ENCODE measurements around the genes CAMSAP3, PCP2, CLEC4M, EVI5L, SNAPC2 and OR7G3.

GRCh38 chr19:7541068-7541671, 5.7 kb downstream of the PNPLA6 start:
- PRO-cap, 4 experiments = no peak in any of the 4 experiments
- RAMPAGE, long total RNA, 2 experiments = no peak in any of the 2 experiments

DNA sequence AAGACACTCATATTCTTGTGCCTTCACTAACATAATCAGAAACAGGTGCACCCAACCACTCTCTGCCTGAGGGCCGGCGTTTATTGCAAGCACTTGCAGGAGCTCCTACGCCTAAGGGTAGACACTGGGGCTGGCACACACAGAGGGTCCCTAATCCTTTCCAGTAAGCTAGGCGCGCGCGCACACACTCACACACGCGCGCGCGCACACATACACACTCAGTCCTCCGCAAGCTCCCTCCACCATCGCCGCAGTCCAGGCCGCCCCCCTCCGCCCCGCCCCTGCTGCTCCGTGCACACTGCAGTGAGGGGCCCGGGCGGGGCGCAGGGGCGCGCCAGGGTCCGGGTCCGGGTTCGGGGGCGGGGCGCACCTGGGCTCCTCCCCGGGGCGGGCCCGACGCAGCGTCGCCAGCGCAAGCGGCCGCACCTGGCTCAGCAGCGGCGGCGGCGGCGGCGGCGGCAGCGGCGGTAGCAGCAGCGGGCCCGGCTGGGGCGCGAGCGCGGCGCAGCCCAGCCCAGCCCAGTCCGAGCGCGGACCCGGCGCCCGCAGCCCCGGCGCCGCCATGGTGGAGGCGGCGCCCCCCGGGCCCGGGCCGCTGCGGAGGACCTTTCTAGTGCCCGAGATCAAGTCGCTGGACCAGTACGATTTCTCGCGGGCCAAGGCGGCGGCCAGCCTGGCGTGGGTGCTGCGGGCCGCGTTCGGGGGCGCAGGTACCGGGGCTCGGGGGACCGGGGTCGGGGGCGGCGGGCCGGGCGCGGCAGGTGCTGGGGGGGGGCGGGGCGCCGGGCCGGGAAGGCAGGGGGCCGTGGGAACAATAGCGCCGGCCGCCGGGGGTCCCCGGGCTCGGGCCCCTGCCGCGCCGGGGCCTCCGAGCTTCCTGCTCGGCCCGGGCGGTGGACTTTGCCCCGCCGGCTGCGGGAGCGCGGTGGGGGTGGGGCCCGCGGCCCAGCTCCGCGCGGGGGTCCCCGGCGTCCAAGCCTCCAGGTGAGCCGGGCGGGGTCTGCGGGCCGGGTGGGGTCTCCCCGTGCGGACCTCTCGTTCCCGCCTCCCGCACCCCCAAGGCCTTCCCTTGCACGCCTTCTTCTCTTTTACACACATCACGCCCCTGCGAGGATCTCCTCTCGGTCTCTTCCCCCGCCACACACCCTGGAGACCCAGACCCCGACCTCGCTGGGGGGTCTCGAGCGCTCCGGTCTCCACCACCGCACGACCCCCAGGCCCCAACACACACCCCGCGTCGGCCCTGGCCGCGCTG, at the start of gene CAMSAP3:
TSS of gene CAMSAP3 (plus strand) at position 423 of the 1,255 bp plus-strand sequence.
- PRO-cap, 4 experiments = peak in 4 of 4 experiments; most common plus-strand start position 441 of the sequence (in 4); most common minus-strand start position 879 of the sequence (in 3)
- RAMPAGE, long total RNA, 2 experiments = no peak in any of the 2 experiments

DNA sequence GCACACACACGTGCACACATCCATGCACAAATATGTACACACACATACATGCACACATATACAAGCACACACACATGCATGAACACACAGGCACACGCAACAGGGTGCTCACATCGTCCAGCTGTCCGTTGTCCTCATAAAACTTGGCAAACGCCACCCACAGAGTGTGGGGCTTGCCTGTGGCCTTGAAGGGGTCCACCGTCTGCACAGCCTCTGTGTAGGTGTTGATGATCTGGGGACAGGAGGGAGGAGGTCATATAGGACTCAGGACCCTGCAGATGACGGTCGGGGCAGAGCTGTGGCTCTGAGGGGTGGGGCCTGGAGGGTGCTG, 6.3 kb downstream of the XAB2 start:
- PRO-cap, 4 experiments = no peak in any of the 4 experiments
- RAMPAGE, long total RNA, 2 experiments = no peak in any of the 2 experiments

- PRO-cap, 4 experiments = no peak in any of the 4 experiments
- RAMPAGE, long total RNA, 2 experiments = no peak in any of the 2 experiments
Measured at GRCh38 chr19:7633373-7634122, at the start of gene PCP2. TSS of gene PCP2 (minus strand) at chr19:7633719.

GRCh38 chr19:7668522-7668979, 298 bp upstream of the RETN start:
- PRO-cap, 4 experiments = no peak in any of the 4 experiments
- RAMPAGE, long total RNA, 2 experiments = no peak in any of the 2 experiments

DNA sequence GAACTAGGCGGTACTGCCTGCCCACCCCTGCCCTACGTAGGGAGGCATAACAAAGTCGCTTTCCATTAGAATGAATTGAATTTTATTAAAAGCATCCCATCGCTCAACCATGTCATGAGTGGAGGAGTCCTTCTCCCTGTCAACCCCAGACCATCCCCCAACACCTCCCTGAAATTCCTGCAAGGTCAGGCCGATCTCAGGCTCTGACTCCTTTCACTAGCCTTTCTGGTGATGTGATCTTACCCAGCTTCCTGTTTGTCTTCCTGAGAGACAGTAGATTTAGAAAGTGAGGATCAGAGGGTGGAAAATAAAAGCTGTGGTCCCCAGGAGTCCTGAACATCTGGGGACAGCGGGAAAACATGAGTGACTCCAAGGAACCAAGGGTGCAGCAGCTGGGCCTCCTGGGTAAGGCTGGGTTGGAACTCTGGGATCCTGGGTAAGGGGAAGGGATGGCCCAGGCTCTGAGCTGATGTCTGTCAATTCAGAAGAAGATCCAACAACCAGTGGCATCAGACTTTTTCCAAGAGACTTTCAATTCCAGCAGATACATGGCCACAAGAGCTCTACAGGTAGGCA, at the start of gene CLEC4M:
TSS of gene CLEC4M (plus strand) at position 336 of the 576 bp plus-strand sequence.
- PRO-cap, 4 experiments = peak in 1 of 4 experiments; most common plus-strand start position 305 of the sequence (in 1)
- RAMPAGE, long total RNA, 2 experiments = start-site peak on the plus strand in 1 of 2 experiments, centred at position 321 of the sequence, 93 reads per replicate

- PRO-cap, 4 experiments = peak in 4 of 4 experiments; most common plus-strand start chr19:7830218 (in 2); most common minus-strand start chr19:7829946 (in 1)
- RAMPAGE, long total RNA, 2 experiments = no peak in any of the 2 experiments
Measured at GRCh38 chr19:7829419-7830464, at the start of gene EVI5L. TSS of gene EVI5L (plus strand) at chr19:7830218.

DNA sequence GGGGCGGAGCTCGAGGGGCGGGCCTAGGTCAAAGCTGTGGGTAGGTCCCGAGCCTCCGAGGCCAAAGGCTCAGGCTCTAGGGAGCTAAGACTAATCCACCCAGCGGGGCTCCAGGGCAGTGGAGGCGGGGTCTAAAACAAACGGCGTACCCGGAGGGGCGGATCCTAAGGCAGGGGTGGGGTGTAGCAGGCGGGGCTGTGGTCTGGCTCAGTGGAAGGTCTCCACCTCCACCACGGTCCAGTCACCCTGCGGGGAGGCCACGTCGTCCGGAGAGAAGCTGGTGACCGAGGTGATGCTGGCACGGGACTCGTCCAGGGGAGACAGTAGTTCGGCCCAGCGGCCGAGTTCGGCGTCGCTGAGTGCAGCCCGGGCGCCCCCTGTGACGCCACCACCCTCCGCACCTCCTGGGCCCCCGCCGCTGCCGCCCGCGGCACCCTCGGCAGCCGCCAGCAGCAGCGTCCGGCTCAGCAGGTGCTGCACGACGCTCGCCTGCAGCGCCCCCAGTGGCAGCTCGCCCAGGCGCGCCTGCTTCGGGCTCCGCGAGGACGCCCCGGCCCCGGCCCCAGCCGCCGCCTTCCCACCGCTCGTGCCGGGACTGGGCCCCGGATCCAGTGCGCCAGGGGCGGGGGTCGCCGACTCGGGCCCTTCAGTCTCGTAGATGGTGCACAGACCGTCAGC, 5.2 kb downstream of the PRR36 start:
- PRO-cap, 4 experiments = peak in 4 of 4 experiments; most common plus-strand start position 64 of the sequence (in 2)
- RAMPAGE, long total RNA, 2 experiments = no peak in any of the 2 experiments

DNA sequence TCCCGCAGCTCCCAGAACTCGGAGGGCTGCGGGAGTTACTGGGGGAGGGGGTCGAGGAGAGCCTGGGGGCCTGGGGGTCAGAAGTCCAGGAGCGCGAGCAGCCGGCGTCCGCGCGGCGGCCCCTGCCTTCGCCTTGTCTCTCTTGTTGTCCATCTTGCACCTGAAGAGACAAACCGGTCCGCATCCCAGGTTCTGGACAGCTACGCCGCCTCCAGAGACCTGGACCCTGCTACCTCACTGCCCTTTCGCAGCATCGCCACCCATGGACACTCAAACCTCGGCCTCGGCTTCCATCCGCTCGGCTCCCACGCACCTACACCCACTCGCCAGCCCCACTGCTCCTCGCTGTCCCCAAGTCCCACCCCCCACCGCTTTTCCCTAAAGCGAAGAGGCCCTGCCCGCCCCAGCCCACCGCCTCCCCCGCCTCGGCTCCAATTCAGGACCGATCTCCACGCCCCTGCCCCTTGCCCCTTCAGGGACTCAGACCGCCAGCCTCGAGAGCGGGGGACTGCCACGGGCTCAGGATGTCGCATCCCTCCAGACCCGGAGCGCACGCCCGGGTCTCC, 570 bp downstream of the PRR36 start:
- PRO-cap, 4 experiments = no peak in any of the 4 experiments
- RAMPAGE, long total RNA, 2 experiments = no peak in any of the 2 experiments

DNA sequence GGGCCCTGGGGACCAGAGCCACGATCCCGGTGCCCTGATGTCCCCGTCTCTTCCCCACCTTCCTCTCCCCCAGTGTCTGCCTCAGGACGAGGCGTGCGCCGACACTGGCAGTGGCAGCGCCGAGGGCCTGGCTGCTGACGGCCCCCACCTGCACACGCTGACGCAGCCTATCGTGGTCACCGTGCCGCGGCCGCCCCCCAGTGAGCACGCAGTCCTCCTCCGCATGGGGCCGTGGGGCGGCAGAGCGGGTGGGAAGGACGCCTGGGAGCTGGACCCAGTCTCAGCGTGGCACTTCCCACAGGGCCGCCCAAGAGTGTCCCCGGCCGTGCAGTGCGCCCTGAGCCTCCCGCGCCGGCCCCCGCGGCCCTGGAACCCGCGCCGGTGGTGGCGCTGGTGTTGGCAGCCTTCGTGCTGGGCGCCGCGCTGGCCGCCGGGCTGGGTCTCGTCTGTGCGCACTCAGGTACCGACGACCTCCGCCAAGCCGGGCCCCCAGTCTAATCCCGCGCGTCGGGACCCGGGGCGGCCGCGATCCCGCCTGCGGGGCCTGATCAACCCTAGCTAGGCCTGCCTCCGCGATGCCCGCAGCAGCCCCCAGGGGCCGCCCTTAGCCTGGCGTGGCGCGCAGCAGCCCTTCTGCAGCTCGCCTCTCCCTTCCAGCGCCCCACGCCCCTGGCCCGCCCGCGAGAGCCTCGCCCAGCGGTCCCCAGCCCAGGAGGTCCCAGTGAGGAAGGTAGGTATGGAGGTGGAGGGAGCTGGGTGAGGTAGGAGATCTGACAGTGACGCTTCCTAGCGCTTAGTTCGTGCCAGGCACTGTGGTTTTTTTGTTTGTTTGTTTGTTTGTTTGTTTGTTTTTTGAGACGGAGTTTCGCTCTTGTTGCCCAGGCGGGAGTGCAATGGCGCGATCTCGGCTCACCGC, 2.5 kb upstream of the SNAPC2 start:
- PRO-cap, 4 experiments = peak in 2 of 4 experiments; most common plus-strand start position 242 of the sequence (in 1); most common minus-strand start position 444 of the sequence (in 1)
- RAMPAGE, long total RNA, 2 experiments = no peak in any of the 2 experiments

DNA sequence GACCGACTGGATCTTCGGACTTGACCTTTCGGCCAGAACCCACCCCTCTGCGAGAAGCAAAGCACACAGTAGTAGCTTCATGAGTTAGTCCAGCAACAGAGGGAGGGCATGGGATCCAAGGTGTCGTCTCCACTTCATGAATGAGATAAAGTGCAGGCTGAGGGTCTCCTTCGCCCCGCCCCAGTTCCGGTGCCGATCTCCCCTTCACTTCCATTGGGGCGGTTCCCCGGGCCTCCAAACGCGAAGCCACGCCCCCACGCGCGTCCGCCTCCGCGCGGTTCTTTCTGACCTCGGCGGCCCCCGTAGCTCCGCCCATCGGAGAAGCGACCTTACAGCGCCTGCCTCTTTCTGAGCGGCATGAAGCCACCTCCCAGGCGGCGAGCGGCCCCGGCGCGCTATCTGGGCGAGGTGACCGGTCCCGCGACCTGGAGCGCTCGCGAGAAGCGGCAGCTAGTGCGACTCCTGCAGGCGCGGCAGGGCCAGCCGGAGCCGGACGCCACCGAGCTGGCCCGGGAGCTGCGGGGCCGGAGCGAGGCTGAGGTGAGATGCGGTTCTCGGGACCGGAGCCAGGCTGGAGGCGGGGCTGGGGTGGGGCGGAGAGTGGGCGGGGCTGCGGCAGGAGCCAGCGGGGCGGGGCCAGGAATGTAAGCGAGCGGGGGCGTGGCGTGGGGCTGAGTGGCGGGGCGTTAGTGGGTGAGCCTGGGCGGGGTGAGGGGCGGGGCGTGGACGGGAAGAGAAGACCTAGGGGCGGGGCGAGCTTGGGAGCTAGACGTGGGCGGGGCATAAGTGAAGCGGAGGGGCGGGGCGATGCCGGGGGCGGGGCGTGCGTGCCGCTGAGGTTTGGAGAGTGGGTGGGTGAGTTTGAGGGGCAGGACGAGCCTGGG, at the start of gene SNAPC2:
TSS of gene SNAPC2 (plus strand) at position 329 of the 884 bp plus-strand sequence.
- PRO-cap, 4 experiments = peak in 4 of 4 experiments; most common plus-strand start position 315 of the sequence (in 3); most common minus-strand start position 142 of the sequence (in 3)
- RAMPAGE, long total RNA, 2 experiments = start-site peak on the minus strand in 1 of 2 experiments, centred at position 185 of the sequence, 44 reads per replicate

GRCh38 chr19:7928188-7929431, 2.7 kb upstream of the CTXN1 start:
- PRO-cap, 4 experiments = peak in 1 of 4 experiments; most common minus-strand start chr19:7929301 (in 1)
- RAMPAGE, long total RNA, 2 experiments = no peak in any of the 2 experiments

GRCh38 chr19:7942667-7943176, 744 bp downstream of the TIMM44 start:
- PRO-cap, 4 experiments = no peak in any of the 4 experiments
- RAMPAGE, long total RNA, 2 experiments = no peak in any of the 2 experiments

DNA sequence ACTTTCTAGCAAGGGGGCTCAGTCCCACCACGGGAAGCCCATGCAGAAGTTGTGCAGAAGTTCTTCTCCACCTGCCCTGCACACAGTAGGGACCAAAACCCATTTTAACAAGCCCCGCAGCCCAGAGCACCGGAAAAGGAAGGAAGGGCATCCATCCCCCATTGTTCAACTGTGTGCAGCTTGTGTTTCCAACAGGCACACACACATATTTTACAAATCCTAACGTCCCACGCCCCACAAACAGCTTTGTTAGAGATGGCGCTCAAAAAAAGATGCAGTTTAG, 807 bp downstream of the ELAVL1 start:
- PRO-cap, 4 experiments = no peak in any of the 4 experiments
- RAMPAGE, long total RNA, 2 experiments = no peak in any of the 2 experiments

- PRO-cap, 4 experiments = peak in 4 of 4 experiments; most common plus-strand start chr19:8251086 (in 2); most common minus-strand start chr19:8251094 (in 4)
- RAMPAGE, long total RNA, 2 experiments = no peak in any of the 2 experiments
Measured at GRCh38 chr19:8250646-8251372, 41.6 kb downstream of the CERS4 start.

GRCh38 chr19:8460257-8460734, 15.5 kb downstream of the HNRNPM start:
- PRO-cap, 4 experiments = peak in 1 of 4 experiments; most common plus-strand start chr19:8460375 (in 1)
- RAMPAGE, long total RNA, 2 experiments = no peak in any of the 2 experiments

- PRO-cap, 4 experiments = no peak in any of the 4 experiments
- RAMPAGE, long total RNA, 2 experiments = no peak in any of the 2 experiments
Measured at GRCh38 chr19:8527285-8527826, 13.4 kb upstream of the ZNF414 start.

DNA sequence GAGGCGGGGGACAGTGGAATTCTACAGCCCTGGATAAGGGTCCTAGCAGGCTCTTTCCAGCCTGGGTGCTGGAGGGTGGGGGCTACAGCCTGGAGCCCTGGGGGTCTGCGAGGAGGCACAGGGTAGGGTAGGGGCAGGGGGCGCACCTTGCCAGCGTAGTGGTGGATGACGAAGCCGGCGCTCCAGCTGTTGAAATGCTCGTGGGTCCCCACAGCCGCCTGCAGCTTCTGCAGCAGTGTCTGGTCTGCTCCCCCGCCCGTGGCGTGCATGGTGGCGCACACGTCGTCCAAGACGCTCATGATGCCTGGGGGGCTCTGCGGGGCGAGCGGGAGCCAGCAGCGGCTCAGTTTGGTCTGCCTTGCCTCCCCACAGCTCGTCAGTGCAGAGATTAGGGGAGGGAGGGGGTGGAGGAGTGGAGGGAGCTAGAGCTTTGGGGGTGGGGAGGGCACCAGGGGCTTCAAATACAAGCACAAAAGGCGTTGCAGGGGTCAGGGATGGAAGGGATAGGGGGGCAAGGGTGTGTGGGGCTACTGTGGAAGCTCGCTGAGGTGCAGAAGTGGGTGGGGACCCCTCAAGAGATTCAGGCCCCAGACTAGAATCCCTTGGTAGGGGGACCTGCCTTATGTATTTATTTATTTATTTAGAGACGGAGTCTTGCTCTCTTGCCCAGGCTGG, 30.3 kb upstream of the ZNF414 start:
- PRO-cap, 4 experiments = peak in 1 of 4 experiments; most common minus-strand start position 375 of the sequence (in 1)
- RAMPAGE, long total RNA, 2 experiments = no peak in any of the 2 experiments

DNA sequence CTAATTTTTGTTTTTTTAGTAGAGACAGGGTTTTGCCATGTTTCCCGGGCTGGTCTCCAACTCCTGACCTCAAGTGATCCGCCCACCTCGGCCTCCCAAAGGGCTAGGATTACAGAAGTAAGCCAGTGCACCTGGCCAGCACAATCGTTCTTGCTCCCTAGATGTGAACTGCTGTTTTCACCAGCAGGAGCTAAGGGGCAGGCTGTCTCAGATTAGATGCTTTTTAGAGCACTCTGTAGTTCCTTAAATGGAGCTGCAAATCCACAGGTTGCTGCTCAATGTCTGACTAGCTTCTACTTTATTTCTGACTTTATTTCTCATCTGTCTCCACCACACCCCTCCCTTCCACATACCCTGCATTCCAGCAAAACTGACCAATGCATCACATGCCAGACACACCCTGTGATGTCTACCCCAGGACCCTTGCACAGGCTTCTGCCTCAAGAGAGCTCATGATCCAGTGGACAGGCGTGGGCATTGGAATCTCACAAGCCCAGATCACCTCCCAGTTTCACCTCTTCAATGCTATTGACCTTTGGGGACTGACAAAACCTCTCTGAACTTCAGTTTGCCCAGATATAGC, 36.5 kb upstream of the OR1M1 start:
- PRO-cap, 4 experiments = no peak in any of the 4 experiments
- RAMPAGE, long total RNA, 2 experiments = no peak in any of the 2 experiments

- PRO-cap, 4 experiments = no peak in any of the 4 experiments
- RAMPAGE, long total RNA, 2 experiments = no peak in any of the 2 experiments
Measured at GRCh38 chr19:9126801-9127264, at the start of gene OR7G3. TSS of gene OR7G3 (minus strand) at chr19:9126950.

Data from right lobe of liver (tissue), 4 donors.